ENCODE measurements around a stretch of chr12.

GRCh38 chr12:29617069-29617357 is 119.5 kb upstream of the OVCH1 start:
- PRO-cap = no peak
- RAMPAGE, long total RNA = no peak

- PRO-cap = no peak
- RAMPAGE, long total RNA = no peak
These were observed 54.6 kb downstream of the TMTC1 start for GRCh38 chr12:29728933-29729840.

DNA sequence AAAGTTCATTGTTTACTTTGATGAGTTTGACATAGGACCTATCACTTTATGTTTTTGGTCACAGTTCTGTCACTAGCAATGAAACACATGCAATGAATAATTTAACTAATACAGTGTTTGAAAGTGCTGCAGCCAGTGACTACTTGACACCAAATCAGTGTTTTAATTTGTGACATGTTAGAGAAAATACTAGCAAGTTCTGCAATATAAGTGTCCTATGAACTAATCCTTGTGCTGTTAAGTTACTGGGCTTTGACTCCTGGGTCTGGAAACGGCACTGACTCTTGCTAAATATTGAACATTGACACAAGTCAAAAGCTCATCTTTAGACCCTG is 268.2 kb downstream of the IPO8 start:
- PRO-cap = no peak
- RAMPAGE, long total RNA = no peak

- PRO-cap = no peak
- RAMPAGE, long total RNA = no peak
These were observed 19.3 kb downstream of the TSPAN11 start for GRCh38 chr12:30945863-30946250.

DNA sequence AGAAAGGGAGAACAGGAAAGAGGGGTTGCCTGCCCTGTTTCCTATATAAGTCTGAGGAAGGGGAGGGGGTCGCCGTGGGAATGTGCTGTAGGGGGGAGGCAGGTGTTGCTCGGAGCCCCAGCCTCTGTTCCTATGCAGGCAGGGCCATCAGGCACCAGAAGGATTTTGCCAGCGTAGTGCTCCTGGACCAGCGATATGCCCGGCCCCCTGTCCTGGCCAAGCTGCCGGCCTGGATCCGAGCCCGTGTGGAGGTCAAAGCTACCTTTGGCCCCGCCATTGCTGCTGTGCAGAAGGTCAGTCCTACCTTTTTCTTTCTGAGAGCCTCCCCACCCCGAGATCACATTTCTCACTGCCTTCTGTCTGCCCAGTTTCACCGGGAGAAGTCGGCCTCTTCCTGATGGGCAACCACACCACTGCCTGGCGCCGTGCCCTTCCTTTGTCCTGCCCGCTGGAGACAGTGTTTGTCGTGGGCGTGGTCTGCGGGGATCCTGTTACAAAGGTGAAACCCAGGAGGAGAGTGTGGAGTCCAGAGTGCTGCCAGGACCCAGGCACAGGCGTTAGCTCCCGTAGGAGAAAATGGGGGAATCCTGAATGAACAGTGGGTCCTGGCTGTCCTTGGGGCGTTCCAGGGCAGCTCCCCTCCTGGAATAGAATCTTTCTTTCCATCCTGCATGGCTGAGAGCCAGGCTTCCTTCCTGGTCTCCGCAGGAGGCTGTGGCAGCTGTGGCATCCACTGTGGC is 29.9 kb downstream of the DDX11 start:
- PRO-cap = no peak
- RAMPAGE, long total RNA = no peak

DNA sequence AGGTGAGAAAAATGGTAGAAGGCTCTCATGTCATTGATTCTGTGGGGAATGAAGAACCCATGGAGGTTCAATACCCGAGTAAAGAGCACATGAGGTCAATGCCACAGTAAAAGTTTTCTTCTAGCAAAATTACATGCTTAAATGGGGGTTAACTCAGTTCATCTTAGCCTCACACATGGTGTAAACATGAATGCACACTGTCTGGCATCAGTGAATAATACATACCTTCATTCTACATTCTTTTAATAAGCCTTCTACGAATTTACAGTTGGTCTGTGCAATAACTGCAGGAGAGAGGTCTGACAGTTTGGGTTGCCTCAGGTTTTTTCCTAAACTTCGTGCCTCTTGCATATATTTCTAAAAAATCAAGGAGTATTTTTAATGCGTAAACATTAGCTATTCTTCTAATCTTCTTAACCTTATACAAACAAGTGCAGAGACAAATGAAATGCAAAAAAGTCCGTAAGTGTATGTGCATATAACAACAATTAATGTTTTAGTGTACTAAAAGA is 100.2 kb upstream of the SINHCAF start:
- PRO-cap = no peak
- RAMPAGE, long total RNA = no peak

DNA sequence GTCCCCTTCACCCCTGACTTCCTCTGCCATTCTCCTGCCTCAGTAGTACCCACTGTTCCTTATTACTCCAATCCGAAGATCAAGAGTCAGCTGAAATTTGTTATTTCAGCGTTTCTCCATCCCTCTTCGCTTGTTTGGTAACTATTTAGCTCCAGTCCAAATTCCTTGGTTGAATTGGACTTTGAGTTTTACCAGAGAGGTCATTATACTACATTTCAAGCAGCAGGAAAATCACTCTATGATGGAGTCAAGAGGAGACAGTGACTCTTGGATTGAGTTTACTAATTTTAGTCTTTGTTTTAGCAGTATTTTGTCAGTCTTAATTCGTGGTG is 4.6 kb downstream of the ETFBKMT start:
- PRO-cap = no peak
- RAMPAGE, long total RNA = no peak

DNA sequence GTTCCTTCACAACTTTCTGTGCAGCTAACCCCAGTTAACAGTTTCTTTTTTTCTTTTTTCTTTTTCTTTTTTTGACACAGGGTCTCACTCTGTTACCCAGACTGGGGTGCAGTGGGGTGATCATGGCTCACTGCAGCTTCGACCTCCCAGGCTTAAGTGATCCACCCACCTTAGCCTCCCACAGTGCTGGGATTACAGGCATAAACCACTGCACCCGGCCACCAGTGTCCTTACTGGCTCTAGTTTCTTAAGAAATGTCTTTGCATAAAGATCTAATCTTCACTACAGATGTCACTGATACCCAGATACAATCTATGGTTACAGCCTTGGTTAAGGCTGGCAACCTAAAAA is 27.4 kb downstream of the ETFBKMT start:
- PRO-cap = no peak
- RAMPAGE, long total RNA = no peak

DNA sequence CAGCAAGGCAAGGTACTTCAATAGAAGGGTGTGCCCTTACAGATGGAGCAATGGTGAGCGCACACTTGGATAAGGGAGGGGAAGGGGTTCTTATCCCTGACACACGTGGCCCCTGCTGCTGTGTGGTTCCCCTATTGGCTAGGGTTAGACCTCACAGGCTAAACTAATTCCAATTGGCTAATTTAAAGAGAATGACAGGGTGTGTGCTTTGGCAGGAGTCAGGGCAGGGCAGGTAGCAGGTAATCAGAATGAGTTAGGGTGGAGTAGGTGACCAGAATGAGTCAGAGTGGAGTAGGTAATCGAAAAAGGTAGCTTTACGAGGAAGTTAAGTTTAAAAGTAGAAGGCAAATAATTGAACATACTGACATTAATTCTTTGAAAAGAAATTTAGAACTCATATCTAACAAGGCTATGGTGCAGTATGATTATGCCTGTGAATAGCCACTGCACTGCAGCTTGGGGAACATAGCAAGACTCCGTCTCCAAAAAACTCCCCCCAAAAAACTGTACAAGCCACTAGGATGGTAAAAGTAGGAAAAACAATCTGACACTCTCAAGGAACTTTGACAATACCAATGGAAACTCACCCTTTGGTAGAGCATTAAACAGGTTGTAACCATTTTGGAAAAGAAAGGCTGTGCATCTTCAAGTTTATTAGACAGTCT is 15.7 kb upstream of the AMN1 start:
- PRO-cap = no peak
- RAMPAGE, long total RNA = no peak

DNA sequence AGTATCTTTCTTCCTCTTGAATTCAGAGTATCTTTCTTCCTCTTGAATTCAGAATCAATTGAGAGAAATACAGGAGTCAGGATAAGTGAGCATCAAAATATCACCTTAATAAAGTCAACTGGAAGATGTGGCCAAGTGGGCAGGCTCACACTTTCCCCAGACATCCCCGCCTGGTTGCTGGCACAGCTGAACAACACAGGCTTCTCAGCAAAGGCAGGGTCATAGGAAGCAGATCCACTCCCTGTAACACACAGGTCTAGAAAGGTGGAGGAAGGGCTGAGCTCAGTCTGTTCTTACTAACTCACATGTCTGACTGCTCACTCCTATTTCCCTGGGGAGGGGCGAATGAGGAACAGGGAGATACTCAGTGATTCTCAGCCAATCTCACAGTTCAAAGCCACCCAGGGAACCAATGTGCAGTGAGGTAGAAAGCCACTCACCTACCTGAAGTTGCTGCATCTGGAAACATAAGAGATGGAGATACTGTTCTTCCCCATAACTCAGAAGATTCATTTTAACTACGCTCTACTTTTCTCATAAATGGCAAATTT is 18.2 kb downstream of the H3-5 start:
- PRO-cap = no peak
- RAMPAGE, long total RNA = no peak

DNA sequence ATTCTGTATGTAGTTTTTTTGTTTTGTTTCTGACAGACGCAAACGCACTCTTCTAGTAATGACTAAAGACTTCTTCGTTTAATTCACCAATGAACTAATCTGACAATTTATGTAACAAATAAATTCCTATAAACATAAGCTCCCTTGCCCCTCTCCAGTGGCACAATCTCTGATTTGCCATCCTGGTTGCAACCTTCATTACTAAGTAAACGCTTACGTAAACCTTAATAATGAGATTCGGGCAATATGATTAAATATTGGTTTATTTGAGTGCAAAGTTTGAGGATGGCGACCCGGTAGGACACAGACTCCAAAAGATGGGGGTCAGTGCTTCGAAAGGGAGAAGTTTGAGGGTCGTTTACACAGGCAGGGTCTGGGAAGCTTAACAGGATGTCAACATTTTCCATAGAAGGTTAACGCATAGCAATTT is 952 bp upstream of the RESF1 start:
- PRO-cap = no peak
- RAMPAGE, long total RNA = no peak

GRCh38 chr12:32105948-32106381 is 682 bp upstream of the BICD1 start:
- PRO-cap = no peak
- RAMPAGE, long total RNA = no peak

- PRO-cap = bidirectional peak, plus-strand start at chr12:32265292, minus-strand start at chr12:32265106
- RAMPAGE, long total RNA = no peak
These were observed 134.3 kb upstream of the FGD4 start for GRCh38 chr12:32264905-32265580.

DNA sequence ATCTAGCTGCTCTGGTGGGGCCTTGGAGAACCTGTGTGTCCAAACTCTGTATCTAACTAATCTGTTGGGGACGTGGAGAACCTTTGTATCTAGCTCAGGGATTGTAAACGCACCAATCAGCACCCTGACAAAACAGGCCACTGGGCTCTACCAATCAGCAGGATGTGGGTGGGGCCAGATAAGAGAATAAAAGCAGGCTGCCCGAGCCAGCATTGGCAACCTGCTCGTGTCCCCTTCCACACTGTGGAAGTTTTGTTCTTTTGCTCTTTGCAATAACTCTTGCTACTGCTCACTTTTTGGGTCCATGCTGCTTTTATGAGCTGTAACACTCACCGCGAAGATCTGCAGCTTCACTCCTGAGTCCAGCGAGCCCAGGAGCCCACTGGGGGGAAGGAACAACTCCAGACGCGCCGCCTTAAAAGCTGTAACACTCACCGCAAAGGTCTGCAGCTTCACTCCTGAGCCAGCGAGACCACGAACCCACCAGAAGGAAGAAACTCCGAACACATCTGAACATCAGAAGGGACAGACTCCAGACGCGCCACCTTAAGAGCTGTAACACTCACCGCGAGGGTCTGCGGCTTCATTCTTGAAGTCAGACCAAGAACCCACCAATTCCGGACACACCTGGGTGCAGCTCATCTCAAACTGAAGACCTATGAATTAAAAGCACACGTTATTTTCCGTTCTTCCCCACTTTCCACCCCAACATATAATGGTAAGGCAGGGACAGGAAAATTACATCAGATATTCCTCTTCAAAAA is 73.8 kb downstream of the FGD4 start:
- PRO-cap = unidirectional peak, plus-strand start at position 215 of the sequence
- RAMPAGE, long total RNA = no peak

GRCh38 chr12:32483379-32483961 is 84.1 kb downstream of the FGD4 start:
- PRO-cap = no peak
- RAMPAGE, long total RNA = no peak

DNA sequence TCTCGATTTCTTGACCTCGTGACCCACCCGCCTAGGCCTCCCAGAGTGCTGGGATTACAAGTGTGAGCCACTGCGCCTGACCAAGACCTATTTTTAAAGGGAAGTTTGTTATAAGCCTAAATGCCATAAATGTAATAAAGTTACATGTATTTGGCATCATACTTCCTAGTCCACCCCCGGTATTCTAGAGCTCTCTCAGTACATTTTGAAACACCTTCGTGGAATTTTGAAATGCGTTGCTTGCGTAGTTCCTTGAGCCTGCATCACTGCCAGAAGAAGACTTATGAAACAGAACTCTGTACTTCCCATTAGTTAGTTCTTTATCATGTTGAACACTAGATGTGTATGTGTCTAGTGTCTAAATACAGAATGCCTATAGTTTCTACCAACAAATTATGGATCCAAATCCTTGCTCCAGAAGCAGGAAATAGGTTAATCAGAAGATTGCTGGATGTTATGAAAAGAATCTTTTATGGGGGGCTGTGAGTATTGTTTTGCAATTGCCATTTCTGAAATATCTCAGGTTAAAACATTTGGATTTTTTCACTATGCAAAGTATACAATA is 86.4 kb downstream of the FGD4 start:
- PRO-cap = no peak
- RAMPAGE, long total RNA = no peak

DNA sequence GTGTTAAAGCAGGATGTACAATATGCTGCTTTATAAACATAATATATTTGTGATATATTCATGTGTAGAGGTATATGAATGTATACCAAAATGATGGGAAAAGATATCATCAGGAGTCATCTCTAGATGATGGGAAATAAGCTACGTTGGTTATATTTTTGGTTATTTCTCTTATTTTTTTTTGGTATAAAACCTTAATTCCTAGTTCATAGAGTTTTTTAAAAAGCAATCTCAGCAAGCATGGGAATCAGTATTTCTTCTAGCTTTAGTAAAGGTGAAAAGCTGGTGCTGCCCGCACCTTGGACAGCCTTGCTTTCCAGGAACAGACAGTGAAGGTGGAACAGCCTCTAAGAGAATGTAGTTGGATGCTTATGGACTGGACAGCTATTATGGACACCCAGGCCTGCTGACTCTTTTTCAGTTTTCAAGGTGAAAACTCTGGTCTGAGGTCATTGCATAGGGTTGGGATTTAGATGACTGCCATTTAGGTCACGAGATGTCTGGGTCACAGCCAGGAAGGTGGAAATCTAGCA is 93.3 kb downstream of the FGD4 start:
- PRO-cap = no peak
- RAMPAGE, long total RNA = no peak

DNA sequence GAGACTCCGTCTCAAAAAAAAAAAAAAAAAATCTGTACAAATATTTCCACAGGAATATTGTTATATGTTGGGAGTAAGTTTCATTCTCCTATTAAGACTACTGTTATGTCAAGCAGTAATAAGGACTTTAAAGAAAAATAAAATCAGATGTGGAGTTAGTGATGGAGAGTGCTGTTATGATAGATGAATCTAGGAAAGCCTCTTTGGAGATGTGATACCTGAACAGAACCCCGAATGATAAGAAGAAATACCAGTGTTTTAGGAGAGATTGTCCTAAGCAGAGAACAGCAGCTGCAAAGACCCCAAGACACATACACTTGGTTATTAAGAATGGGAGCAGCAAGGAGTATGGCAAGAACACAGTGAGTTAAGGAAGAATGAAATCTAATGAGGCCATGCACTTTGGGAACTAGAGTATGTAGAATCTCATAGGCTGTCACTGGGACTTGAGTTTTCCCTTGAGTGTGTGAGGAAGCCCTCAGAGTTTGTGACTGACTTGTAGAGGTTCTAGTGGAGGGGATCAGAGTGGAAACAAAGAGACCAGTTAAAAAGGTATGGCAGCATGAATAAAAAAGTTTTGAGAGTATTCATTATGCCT is 98.1 kb upstream of the DNM1L start:
- PRO-cap = no peak
- RAMPAGE, long total RNA = no peak

DNA sequence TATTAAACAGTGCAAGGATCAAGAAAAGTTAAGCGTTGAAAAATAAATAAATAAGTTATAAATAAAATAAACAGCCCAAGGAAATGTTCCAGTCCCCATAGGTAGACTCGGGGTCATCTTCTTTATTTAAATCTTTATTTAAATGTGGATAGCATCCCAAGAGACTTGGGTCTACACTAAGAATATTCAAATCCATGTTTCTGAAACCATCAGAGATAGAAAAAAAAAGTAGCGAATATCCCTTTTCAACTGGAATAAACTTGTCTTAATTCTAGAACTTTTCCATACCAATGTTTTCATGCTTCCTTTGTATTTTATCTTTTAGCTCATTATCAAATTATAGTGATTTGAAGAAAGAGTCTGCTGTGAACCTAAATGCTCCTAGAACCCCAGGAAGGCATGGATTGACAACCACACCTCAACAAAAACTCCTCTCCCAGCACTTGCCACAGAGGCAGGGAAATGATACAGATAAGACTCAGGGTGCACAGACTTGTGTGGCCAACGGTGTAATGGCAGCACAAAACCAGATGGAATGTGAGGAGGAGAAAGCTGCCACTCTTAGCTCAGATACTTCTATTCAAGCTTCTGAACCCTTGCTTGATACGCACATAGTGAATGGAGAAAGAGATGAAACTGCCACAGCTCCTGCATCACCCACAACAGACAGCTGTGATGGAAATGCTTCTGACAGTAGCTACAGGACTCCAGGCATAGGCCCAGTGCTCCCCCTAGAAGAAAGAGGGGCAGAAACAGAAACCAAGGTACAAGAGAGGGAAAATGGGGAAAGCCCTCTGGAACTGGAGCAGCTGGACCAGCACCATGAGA is 97.3 kb upstream of the DNM1L start:
- PRO-cap = no peak
- RAMPAGE, long total RNA = no peak

DNA sequence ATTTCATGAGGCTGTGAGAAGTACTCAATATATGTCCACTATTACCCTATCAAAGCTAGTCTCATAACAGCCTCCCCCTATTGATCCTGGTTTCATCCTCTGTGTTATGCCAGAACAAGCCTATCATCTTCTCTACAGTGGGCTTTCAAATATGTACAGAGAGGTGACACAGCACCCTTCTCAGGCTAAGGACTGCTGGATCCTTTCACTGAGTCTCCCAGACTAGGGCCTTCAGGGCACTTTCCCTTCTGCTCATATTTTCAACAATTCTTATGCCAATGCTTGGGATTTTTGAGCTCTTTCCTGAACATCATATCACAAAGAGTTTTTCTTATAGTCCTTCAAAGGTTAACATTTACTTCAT is 33.4 kb upstream of the YARS2 start:
- PRO-cap = no peak
- RAMPAGE, long total RNA = no peak